PC-3 (cell line): ENCODE data around the gene PALLD.

- RAMPAGE, long total RNA: no peak
These were observed 250 bp upstream of the NPY5R start for GRCh38 chr4:163343469-163343814.

- RAMPAGE, long total RNA: no peak
These were observed 106.2 kb downstream of the TMA16 start for GRCh38 chr4:163600684-163601004.

- RAMPAGE, long total RNA: no peak
These were observed 179.8 kb downstream of the TMA16 start for GRCh38 chr4:163674360-163674559.

- RAMPAGE, long total RNA: no peak
These were observed 25.7 kb downstream of the TRIM75 start for GRCh38 chr4:165079336-165079787.

DNA sequence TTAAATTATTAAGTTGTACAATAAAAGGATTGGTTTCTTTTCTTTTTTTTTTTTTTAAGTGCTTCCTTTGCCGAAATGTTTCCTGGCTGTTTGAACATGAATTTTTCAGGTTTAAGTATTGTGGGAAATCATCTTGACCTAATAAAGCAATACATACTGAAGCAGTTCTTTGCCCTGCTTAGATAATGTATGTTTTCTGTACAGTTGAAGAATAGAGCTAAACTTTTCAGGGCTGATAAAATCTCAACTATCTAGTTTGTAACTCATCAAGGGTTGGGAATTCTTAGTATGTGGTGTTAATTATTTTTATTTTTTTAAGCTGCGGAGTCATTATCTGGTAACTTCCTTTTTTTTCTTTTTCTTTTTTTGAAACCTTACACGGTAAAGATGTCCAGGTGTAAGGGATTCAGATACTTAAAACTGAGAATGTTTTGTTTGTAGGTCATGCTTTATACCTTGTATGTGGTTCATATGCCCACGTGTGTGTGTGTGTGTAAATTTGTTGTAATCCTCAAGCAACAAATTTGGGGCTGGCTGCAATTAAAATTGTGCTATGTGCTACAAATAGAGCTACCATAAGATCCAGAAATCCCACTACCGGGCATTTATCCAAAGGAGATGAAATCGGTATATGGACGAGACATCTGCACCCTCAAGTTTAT lies 15.8 kb downstream of the MSMO1 start:
- RAMPAGE, long total RNA: no peak

GRCh38 chr4:165493092-165493465 lies 114.3 kb downstream of the CPE start:
- RAMPAGE, long total RNA: no peak

GRCh38 chr4:165874602-165875236 lies 1.7 kb downstream of the TLL1 start:
- RAMPAGE, long total RNA: no peak

DNA sequence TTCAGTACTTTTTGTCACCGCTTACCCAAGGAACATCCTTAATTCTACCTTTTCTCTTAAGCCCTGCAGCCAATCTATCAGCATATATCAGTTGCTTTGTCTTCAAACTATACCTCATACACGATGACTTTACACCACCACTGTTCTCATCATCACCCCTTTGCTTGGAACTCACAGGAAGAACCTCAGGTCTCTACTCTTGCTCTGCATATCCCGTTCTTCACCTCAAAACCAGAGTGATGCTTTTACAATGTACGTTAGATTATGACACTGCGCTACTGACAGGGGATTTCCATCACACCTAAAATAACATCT lies 172.3 kb downstream of the TLL1 start:
- RAMPAGE, long total RNA: no peak

DNA sequence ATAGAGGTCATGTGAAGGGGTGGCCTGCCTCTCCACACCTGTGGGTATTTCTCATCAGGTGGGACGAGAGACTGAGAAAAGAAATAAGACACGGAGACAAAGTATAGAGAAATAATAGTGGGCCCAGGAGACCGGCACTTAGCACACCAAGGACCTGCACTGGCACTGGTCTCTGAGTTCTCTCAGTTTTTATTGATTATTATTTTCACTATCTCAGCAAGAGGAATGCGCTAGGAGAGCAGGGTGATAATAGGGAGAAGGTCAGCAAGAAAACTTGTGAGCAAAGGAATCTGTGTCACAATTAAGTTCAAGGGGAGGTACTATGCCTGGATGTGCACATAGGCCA lies 220.0 kb downstream of the TLL1 start:
- RAMPAGE, long total RNA: no peak

DNA sequence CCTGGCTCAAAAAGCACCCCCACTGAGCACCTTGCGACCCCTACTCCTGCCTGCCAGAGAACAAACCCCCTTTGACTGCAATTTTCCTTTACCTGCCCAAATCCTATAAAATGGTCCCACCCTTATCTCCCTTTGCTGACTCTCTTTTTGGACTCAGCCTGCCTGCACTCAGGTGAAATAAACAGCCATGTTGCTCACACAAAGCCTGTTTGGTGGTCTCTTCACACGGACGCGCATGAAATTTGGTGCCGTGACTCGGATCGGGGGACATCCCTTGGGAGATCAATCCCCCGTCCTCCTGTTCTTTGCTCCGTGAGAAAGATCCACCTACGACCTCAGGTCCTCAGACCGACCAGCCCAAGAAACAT lies 518.0 kb downstream of the SPOCK3 start:
- RAMPAGE, long total RNA: no peak

GRCh38 chr4:167091915-167092232 lies 142.4 kb downstream of the SPOCK3 start:
- RAMPAGE, long total RNA: no peak

DNA sequence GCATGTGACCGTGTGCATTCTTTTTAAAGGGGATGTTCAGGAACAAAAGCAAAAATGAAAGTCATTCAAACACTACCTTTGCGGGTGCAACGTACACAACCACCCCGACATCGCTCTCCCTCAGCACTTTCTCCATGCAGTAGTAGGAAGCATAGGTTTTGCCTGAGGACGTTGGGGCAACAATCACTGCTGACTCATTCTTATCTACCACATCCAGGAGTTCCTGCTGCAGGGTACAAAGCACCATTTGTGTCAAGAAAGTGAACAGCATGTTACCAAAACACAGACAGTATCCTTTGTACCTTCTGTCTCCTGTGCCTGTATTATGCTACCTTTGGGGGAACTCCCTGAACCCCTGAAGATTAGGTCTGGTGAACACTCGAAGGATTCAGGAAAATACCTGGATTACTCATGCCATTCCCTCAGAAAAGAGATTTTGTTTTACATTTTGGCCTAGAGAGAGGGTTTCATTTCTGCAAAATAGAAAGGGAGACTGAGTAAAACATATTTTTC lies 58.6 kb downstream of the DDX60L start:
- RAMPAGE, long total RNA: no peak

DNA sequence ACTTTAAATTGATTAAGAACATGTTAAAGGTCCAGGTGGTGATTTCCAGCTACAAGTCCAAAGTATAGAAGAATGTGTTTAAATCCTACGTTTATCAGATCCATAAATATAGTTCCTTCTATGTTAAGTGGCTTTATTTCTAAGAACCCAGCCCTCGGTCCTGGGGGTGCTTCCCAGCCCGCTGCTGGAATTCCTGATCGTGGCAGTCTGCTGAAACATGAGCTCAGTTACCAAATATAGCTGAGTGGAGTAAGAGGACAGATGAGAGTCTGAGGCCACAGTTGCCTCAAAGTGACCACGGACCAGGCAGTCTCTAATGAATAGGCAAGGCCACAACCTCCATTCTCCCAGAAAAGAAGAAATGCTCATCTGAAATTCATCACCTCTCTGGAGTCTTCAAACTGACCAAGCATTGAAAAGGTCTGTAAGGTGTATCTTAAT lies at the start of gene PALLD:
Gene PALLD (plus strand): TSS at position 278 of the 441 bp plus-strand sequence.
- RAMPAGE, long total RNA: no peak

GRCh38 chr4:168630788-168631292 lies 134.0 kb downstream of the PALLD start:
- RAMPAGE, long total RNA: no peak

DNA sequence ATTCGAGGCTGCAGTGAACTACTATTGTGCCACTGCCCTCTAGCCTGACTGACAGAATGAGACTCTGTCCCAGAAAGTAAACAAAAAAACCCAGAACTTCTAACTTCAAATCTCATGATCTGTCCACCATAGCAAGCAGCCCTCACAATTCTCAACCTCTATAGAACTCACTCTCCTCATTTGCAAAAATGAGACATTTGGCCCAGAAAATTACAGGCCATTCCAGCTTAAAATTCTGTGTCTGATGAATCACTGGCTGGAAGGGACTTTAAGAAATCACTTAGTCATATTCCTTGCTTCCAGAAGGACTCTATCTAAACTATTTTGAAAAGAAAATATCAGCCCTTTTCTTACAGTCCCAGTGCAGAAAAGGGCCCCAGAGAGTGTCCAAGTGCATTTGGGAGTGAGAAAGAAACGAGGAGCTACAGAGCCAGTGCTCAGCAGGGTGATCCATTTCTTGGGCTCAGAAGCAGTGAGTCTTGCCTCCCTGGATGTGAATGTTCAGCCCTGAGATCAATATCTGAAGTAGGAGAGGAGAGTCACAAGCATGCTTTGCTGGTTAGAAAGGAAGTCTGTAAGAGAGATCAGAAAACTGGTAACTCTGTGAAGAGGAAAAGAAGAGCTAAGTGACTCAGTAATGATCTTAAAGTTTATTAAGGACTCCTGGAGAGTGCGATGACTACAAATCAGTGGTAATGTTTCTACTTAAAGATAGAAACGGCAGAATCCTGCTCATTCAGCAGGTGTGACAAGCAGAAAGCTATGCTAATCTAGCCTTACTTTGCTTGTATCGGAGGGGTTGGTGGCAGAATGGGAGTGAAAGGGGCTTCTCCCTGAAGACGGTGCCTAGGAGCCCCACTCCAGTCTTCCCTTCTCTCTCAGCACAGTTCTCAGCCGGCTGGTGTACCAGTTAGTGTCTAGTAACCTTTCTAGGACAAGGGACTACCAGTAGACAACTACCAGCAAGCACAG lies 139.8 kb downstream of the PALLD start:
- RAMPAGE, long total RNA: no peak

GRCh38 chr4:168765985-168766110 lies 244.2 kb downstream of the CBR4 start:
- RAMPAGE, long total RNA: no peak

- RAMPAGE, long total RNA: no peak
These were observed 220.2 kb downstream of the CBR4 start for GRCh38 chr4:168789848-168790318.

- RAMPAGE, long total RNA: no peak
These were observed 172.1 kb downstream of the CBR4 start for GRCh38 chr4:168837800-168838516.

DNA sequence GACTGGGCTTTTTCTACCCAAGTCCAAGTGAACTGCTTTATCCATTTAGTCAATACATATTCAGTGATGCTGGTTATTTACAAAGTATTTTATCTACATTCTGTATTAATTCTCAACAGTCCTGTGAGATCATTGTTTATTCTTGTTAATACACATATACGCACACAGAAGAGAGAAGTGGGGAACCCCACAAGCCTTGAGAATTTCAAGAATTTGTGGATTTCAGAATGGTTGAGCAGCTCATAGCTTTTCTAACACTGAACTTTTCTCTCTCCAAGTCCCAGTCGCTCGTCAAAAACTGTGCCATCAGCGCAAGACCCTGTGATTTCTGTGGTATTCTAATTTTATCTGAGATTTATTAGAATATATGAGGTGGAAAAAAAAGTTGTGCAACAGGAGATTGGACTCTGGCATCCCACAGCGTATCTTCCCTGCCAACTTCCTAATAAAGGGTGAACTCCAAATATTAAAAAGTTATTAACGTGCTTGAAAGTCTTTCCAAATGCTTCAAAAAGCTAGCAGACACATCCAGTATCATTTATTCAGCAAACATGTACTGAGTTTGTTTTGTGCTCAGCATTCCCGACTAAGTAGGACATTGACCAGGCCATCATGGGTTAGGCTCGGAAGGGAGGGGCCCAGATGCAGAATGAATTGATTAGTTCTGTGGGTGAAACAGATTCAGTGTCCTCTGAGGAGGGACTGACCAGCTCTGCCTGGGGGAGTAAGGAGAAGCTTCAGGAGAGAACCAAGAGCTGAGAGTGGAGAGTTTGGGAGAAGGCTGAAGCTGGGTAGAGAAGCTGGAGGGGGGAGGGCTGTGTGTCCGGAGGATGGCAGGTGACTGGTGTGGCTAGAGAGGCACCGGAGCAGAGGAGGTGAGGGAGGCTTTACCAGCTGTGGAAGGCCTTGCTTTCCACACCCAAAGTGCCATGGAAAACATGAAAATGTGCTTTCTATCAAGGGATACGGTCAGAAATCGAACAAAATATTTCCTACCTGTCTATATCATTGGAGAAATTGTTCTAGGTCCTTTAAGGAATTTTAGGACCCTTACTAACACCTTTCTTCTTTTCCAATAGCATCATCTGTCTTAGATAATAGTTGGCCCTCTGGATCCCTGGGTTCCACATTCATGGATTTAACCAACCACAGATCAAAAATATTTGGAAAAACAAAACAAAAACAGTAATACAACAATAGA lies 165.4 kb downstream of the CBR4 start:
- RAMPAGE, long total RNA: no peak

GRCh38 chr4:168924255-168924620 lies 85.8 kb downstream of the CBR4 start:
- RAMPAGE, long total RNA: no peak